K562 (cell line): ENCODE results near the genes PRDM13, MCHR2 and ASCC3.

DNA sequence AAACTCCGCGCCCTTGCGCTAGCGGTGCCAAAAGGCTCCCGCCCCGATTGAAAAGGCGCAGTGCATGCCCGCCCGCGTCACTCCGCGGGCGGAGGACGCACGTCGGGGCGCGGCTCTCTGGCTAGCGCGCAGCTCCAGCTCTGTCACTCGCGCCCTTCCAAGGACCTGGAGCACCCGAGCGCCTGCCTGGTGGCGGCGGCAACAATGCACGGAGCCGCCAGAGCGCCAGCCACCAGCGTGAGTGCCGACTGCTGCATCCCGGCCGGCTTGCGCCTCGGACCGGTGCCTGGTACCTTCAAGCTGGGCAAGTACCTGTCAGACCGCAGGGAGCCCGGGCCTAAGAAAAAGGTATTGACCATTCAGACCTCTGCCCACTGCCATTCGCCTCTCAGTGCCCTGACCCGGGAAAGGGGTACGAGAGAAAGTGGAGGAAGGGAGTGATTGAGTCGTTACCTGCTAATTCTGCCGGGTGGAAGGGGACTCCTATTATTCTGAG is at the start of gene PRDM13:
Gene PRDM13 (plus strand): TSS at position 3 of the 496 bp plus-strand sequence.
- RAMPAGE, long total RNA = no peak
- RRBS = 54% methylated on average over 5 of the region's 43 CpGs
PRO-cap:
- standard = no peak
- CoPRO, capped RNA only, 2 experiments = no peak in any of the 2 experiments
- CoPRO, capped and uncapped RNA, 2 experiments = no peak in any of the 2 experiments
- CoPRO, uncapped RNA only, 2 experiments = no peak in any of the 2 experiments
CAGE:
- cytosol, long polyA plus RNA = no peak
- long polyA plus RNA = no peak
- nucleolus, long total RNA = no peak
- nucleus, long polyA plus RNA = no peak

DNA sequence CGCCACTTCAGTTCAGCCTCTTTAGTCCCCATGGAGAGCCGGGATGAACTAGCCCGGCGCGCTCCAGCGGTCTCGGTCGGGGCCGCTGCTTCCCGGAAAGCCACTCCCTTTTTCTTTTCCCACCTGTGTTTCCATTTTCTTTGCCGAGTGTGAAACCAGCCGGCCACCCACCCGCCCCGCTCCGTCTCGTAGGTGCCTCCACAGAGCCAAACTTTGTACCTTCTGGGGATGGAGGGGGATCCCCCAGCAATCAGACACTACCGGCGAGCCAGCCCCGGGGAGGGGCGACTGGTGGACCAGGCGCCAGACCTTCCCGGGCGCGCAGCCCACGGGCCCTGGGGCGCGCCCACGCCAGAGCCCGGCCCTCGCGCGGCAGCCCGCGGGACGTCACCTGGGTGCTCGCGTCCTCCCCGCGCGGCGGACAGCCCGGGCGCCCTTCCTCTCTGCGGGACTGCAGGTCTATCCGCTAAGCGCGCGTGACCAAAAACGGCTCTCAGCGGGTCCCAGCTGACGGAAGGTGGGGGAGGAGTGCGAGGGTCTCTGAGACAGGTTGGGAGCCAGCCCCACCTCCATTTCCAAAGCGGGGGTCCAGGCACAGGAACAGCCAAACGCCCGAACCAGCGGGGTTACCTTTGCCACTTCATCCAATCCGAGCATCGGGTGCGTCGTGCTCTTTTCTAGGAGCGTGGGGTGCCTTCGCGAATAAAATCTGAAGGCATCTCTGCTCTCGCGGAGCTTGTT is at the start of gene MCHR2:
Gene MCHR2 (minus strand): TSS at position 679 of the 741 bp plus-strand sequence.
- RAMPAGE, long total RNA = no peak
- RRBS = 6% methylated on average over 31 of the region's 65 CpGs
PRO-cap:
- standard = no peak
- CoPRO, capped RNA only, 2 experiments = no peak in any of the 2 experiments
- CoPRO, capped and uncapped RNA, 2 experiments = no peak in any of the 2 experiments
- CoPRO, uncapped RNA only, 2 experiments = no peak in any of the 2 experiments
CAGE:
- cytosol, long polyA plus RNA = no peak
- long polyA plus RNA = no peak
- nucleolus, long total RNA = no peak
- nucleus, long polyA plus RNA = no peak

- RAMPAGE, long total RNA = no peak
PRO-cap:
- standard = no peak
- CoPRO, capped RNA only, 2 experiments = no peak in any of the 2 experiments
- CoPRO, capped and uncapped RNA, 2 experiments = no peak in any of the 2 experiments
- CoPRO, uncapped RNA only, 2 experiments = no peak in any of the 2 experiments
CAGE:
- cytosol, long polyA plus RNA = no peak
- long polyA plus RNA = no peak
- nucleolus, long total RNA = no peak
- nucleus, long polyA plus RNA = no peak
Measured at GRCh38 chr6:100182044-100182483, 188.0 kb upstream of the MCHR2 start.

DNA sequence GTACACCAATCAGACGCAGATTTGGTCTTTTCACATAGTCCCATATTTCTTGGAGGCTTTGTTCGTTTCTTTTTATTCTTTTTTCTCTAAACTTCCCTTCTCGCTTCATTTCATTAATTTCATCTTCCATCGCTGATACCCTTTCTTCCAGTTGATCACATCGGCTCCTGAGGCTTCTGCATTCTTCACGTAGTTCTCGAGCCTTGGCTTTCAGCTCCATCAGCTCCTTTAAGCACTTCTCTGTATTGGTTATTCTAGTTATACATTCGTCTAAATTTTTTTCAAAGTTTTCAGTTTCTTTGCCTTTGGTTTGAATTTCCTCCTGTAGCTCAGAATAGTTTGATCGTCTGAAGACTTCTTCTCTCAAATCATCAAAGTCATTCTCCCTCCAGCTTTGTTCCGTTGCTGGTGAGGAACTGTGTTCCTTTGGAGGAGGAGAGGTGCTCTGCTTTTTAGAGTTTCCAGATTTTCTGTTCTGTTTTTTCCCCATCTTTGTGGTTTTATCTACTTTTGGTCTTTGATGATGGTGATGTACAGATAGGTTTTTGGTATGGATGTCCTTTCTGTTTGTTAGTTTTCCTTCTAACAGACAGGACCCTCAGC is 120.6 kb upstream of the SIM1 start:
- RAMPAGE, long total RNA = no peak
- RRBS = no CpG with 5 or more reads among the region's 10 CpGs
PRO-cap:
- standard = no peak
- CoPRO, capped RNA only, 2 experiments = no peak in any of the 2 experiments
- CoPRO, capped and uncapped RNA, 2 experiments = no peak in any of the 2 experiments
- CoPRO, uncapped RNA only, 2 experiments = no peak in any of the 2 experiments
CAGE:
- cytosol, long polyA plus RNA = no peak
- long polyA plus RNA = no peak
- nucleolus, long total RNA = no peak
- nucleus, long polyA plus RNA = no peak

DNA sequence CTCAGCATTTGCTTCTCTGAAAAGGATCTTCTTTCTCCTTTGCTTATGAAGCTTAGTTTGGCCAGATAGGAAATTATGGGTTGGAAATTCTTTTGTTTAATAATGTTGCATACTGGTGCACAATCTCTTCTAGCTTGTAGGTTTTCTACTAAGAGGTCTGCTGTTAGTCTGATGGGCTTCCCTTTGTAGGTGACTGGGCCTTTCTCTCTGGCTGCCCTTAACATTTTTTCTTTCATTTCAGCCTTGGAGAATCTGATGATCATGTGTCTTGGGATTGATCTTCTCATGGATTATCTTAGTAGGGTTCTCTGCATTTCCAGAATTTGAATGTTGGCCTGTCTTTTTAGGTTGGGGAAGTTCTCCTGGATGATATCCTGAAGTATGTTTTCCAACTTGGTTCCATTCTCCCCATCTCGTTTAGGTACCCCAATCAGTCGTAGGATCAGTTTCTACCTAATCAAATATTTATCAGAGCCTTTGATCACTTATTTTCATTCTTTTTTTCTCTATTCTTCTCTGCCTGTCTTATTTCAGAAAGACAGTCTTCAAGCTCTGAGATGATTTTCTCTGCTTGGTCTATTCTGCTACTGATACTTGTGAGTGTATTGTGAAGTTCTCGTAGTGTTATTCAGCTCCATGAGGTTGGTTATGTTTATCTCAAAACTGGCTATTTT is 139.9 kb downstream of the ASCC3 start:
- RAMPAGE, long total RNA = no peak
- RRBS = no CpG with 5 or more reads among the region's 3 CpGs
PRO-cap:
- standard = no peak
- CoPRO, capped RNA only, 2 experiments = no peak in any of the 2 experiments
- CoPRO, capped and uncapped RNA, 2 experiments = no peak in any of the 2 experiments
- CoPRO, uncapped RNA only, 2 experiments = no peak in any of the 2 experiments
CAGE:
- cytosol, long polyA plus RNA = no peak
- long polyA plus RNA = no peak
- nucleolus, long total RNA = no peak
- nucleus, long polyA plus RNA = no peak

DNA sequence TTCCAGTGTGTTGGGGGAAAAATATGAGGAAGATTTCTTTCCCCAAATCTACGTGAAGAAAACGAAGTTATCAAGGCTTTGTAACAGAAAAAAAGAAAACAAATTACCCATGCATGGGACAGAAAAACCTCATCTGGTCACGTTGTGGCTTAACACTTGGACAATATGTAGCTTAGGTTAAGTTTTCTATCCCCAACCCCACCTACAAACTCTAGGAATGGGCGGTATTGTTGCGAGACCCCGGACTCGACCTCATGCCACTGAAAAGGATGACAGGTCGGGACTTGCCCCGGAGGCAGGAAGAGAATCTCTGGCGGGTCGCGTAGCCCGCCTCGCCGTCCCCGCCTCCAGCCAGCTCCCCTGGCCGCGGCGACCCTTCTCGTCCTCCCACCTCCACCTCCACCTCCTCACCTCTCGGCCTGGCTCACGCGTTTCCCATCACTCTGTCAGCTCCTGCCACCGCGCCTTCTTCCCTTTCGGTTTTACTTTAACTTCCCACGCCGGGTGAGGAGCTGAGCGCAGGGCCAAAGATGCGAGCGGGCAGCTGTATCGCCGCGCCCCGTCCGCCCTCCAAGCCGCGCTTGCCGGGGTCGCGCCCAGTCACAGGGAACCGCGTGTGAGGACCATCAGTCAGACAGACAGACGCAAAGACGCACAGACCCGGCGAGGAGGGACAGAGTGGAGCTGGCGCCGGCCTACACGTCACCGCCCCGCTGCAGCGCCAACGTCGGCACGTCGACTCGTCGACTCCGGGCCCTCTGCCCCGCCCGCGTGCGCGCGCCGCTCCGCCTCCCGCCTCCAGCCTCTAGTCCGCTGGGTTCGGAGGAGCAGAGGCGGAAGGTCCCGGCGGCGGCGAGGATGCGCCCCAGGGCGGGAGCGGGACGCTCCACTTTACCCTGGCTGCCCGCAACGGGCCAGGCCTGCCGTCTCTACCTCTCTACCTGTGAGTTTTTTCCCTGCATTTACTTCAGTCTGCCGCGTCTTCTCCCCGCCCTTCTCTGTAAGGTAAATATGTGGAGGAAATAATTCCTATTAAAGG is at the start of gene ASCC3:
Gene ASCC3 (minus strand): TSS at position 680 of the 1,039 bp plus-strand sequence.
- RAMPAGE, long total RNA = start-site peak on the minus strand centred at position 652 of the sequence, 69 bp wide, 755 and 233 reads in 2 replicates
- RRBS = 2% methylated on average over 40 of the region's 86 CpGs
PRO-cap:
- standard = bidirectional peak, plus-strand start at position 301 of the sequence, minus-strand start at position 259 of the sequence; bidirectional peak, plus-strand start at position 830 of the sequence, minus-strand start at position 680 of the sequence
- CoPRO, capped RNA only, 2 experiments = peak in 2 of 2 experiments; most common plus-strand start position 808 of the sequence (in 2); most common minus-strand start position 715 of the sequence (in 2)
- CoPRO, capped and uncapped RNA, 2 experiments = peak in 2 of 2 experiments; most common plus-strand start position 808 of the sequence (in 2); most common minus-strand start position 680 of the sequence (in 2)
- CoPRO, uncapped RNA only, 2 experiments = no peak in any of the 2 experiments
CAGE:
- cytosol, long polyA plus RNA = start-site peak on the minus strand centred at position 665 of the sequence, 74 bp wide, 218 and 159 reads in 2 replicates
- long polyA plus RNA = start-site peak on the minus strand centred at position 456 of the sequence, 94 bp wide, 21 and 22 reads in 2 replicates; start-site peak on the minus strand centred at position 647 of the sequence, 38 bp wide, 102 and 151 reads in 2 replicates
- nucleolus, long total RNA = no peak
- nucleus, long polyA plus RNA = start-site peak on the minus strand centred at position 675 of the sequence, 82 bp wide, 72 and 302 reads in 2 replicates

DNA sequence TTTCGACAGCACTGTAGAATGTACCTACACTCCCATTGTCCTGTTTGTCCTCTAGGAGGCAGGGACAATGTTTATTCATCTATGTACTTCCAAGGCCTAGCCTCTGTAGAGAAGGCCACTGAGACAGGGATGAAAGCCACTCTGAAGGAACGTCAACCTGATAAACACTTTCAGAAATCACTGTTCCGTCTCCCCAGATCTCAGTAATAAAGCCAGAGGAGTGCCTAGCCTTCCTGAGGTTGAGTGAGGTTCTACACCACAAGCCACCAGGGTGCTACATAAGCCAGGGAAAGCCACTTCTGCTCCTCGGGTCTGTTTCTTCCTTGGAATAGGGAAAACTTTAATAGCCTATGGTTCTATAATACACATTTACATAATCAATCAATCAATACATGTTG is 1.9 kb downstream of the BVES start:
- RAMPAGE, long total RNA = no peak
- RRBS = no CpG with 5 or more reads among the region's 4 CpGs
PRO-cap:
- standard = no peak
- CoPRO, capped RNA only, 2 experiments = no peak in any of the 2 experiments
- CoPRO, capped and uncapped RNA, 2 experiments = no peak in any of the 2 experiments
- CoPRO, uncapped RNA only, 2 experiments = no peak in any of the 2 experiments
CAGE:
- cytosol, long polyA plus RNA = no peak
- long polyA plus RNA = no peak
- nucleolus, long total RNA = no peak
- nucleus, long polyA plus RNA = no peak

- RAMPAGE, long total RNA = no peak
- RRBS = no CpG with 5 or more reads among the region's 4 CpGs
PRO-cap:
- standard = no peak
- CoPRO, capped RNA only, 2 experiments = no peak in any of the 2 experiments
- CoPRO, capped and uncapped RNA, 2 experiments = no peak in any of the 2 experiments
- CoPRO, uncapped RNA only, 2 experiments = no peak in any of the 2 experiments
CAGE:
- cytosol, long polyA plus RNA = no peak
- long polyA plus RNA = no peak
- nucleolus, long total RNA = no peak
- nucleus, long polyA plus RNA = no peak
Measured at GRCh38 chr6:105869873-105870324, 216.2 kb upstream of the PRDM1 start.

DNA sequence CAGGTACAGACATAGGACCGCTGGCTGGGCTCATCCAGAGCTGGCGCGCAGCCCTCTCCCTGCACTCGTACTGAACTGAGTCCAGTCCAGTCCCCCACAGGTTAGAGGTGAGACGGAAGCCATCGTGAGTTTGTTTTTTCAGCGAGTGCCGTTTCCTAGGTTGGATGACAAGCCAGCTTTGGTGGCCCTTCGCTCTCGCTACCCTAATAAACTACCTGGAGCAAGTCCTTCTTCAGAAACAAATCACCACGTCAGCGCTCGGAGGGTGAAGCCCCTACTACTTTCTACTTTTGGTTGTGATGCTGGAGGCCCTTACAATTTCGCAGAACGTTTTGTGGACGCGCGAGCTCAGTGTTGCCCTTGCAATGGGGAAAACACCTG is 94.2 kb upstream of the PRDM1 start:
- RAMPAGE, long total RNA = no peak
- RRBS = no CpG with 5 or more reads among the region's 18 CpGs
PRO-cap:
- standard = no peak
- CoPRO, capped RNA only, 2 experiments = no peak in any of the 2 experiments
- CoPRO, capped and uncapped RNA, 2 experiments = no peak in any of the 2 experiments
- CoPRO, uncapped RNA only, 2 experiments = no peak in any of the 2 experiments
CAGE:
- cytosol, long polyA plus RNA = no peak
- long polyA plus RNA = no peak
- nucleolus, long total RNA = no peak
- nucleus, long polyA plus RNA = no peak

GRCh38 chr6:105994013-105994921 is 91.9 kb upstream of the PRDM1 start:
- RAMPAGE, long total RNA = no peak
- RRBS = 92% methylated on average over 6 of the region's 78 CpGs
PRO-cap:
- standard = no peak
- CoPRO, capped RNA only, 2 experiments = no peak in any of the 2 experiments
- CoPRO, capped and uncapped RNA, 2 experiments = no peak in any of the 2 experiments
- CoPRO, uncapped RNA only, 2 experiments = no peak in any of the 2 experiments
CAGE:
- cytosol, long polyA plus RNA = no peak
- long polyA plus RNA = no peak
- nucleolus, long total RNA = no peak
- nucleus, long polyA plus RNA = no peak

DNA sequence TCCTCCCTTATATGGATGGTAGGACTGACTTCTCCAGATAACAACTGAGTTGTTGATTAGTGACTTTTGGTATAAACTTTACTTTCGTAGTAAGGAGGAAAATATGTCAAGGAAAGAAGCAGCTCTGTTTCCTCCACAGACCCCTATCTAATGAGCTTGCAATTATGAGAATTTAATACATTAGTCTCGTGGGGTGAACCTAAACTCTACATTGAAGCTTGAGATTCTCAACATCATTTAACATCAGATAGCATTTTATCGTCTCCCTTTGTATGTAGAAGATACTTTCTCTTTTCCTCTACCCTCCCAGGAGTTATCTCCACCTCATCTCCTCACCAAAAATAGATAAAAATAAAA is 79.9 kb upstream of the PRDM1 start:
- RAMPAGE, long total RNA = no peak
- RRBS = no CpG with 5 or more reads among the region's 3 CpGs
PRO-cap:
- standard = no peak
- CoPRO, capped RNA only, 2 experiments = no peak in any of the 2 experiments
- CoPRO, capped and uncapped RNA, 2 experiments = no peak in any of the 2 experiments
- CoPRO, uncapped RNA only, 2 experiments = no peak in any of the 2 experiments
CAGE:
- cytosol, long polyA plus RNA = no peak
- long polyA plus RNA = no peak
- nucleolus, long total RNA = no peak
- nucleus, long polyA plus RNA = no peak

- RAMPAGE, long total RNA = no peak
- RRBS = no CpG with 5 or more reads among the region's 1 CpG
PRO-cap:
- standard = no peak
- CoPRO, capped RNA only, 2 experiments = no peak in any of the 2 experiments
- CoPRO, capped and uncapped RNA, 2 experiments = no peak in any of the 2 experiments
- CoPRO, uncapped RNA only, 2 experiments = no peak in any of the 2 experiments
CAGE:
- cytosol, long polyA plus RNA = no peak
- long polyA plus RNA = no peak
- nucleolus, long total RNA = no peak
- nucleus, long polyA plus RNA = no peak
Measured at GRCh38 chr6:106244501-106244953, 81.0 kb downstream of the ATG5 start.

GRCh38 chr6:106544531-106545017 is 84.7 kb downstream of the RTN4IP1 start:
- RAMPAGE, long total RNA = no peak
- RRBS = no CpG with 5 or more reads among the region's 4 CpGs
PRO-cap:
- standard = no peak
- CoPRO, capped RNA only, 2 experiments = no peak in any of the 2 experiments
- CoPRO, capped and uncapped RNA, 2 experiments = no peak in any of the 2 experiments
- CoPRO, uncapped RNA only, 2 experiments = no peak in any of the 2 experiments
CAGE:
- cytosol, long polyA plus RNA = no peak
- long polyA plus RNA = no peak
- nucleolus, long total RNA = no peak
- nucleus, long polyA plus RNA = no peak

GRCh38 chr6:106702023-106702432 is 72.7 kb downstream of the QRSL1 start:
- RAMPAGE, long total RNA = no peak
- RRBS = no CpG with 5 or more reads among the region's 4 CpGs
PRO-cap:
- standard = no peak
- CoPRO, capped RNA only, 2 experiments = no peak in any of the 2 experiments
- CoPRO, capped and uncapped RNA, 2 experiments = no peak in any of the 2 experiments
- CoPRO, uncapped RNA only, 2 experiments = no peak in any of the 2 experiments
CAGE:
- cytosol, long polyA plus RNA = no peak
- long polyA plus RNA = no peak
- nucleolus, long total RNA = no peak
- nucleus, long polyA plus RNA = no peak

DNA sequence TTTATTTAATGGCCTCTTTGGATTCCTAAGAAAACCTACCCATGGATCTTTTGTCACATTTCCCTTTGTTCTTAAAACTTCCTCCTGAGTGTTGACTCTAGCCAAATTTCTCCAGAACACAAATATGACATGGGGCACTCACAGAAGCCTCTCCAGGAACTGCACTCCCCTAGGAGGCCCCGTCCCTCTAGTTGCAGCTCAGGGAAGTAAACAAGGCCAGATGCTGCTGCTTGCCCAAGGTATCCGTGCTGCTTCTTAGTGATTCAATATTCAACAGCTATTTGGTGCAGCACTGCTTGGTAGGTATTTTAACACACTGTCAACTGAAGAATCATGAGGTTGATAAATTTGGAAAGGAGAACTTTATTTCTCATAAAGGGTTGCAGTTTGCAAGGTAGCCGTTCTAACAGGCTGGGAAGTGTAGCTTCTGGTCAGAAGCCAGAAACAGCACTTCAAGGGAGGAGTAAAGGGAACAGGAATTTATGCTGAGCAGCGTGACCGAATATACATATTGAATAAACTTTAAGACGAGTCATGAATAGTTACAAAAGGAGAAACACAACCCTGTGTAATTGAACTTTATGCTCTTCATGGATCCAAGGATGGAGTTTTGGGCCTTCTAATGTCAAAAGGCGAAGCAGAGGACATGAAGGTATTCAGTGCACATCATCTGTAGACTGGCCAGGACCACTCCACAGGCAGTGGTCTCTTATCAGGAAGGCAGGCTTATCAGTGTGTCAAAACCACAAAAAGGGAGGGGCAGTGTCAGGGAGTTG is 63.3 kb downstream of the CD24 start:
- RAMPAGE, long total RNA = no peak
- RRBS = no CpG with 5 or more reads among the region's 7 CpGs
PRO-cap:
- standard = no peak
- CoPRO, capped RNA only, 2 experiments = no peak in any of the 2 experiments
- CoPRO, capped and uncapped RNA, 2 experiments = no peak in any of the 2 experiments
- CoPRO, uncapped RNA only, 2 experiments = no peak in any of the 2 experiments
CAGE:
- cytosol, long polyA plus RNA = no peak
- long polyA plus RNA = no peak
- nucleolus, long total RNA = no peak
- nucleus, long polyA plus RNA = no peak

DNA sequence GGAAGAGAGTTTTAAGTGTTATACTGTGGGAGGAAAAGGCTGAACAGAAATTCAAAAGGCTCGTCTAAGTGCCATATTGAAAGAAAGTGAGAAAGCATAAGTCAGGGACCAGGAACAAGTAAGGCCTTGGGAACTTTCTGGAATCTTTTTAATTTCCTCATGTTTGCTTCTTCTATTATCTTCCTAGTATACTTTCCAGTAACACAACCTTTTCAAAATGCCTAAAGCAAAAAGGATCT is 61.6 kb downstream of the CD24 start:
- RAMPAGE, long total RNA = no peak
- RRBS = no CpG with 5 or more reads among the region's 1 CpG
PRO-cap:
- standard = no peak
- CoPRO, capped RNA only, 2 experiments = no peak in any of the 2 experiments
- CoPRO, capped and uncapped RNA, 2 experiments = no peak in any of the 2 experiments
- CoPRO, uncapped RNA only, 2 experiments = no peak in any of the 2 experiments
CAGE:
- cytosol, long polyA plus RNA = no peak
- long polyA plus RNA = no peak
- nucleolus, long total RNA = no peak
- nucleus, long polyA plus RNA = no peak

DNA sequence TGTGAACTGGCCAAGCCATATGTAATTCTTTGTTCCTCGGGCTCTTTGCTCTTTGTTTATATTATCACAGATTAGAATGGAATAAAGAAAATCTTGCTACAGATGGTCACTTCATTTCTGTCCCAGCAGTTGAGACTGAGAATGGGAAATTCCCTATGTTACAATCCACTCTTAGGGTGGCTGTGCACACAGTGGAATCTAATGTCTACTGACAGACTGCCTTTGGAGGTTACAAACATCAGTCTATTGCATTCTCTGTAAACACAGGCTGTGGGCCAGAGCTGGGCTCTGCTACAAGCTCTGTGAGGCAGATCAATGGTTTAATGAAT is 50.4 kb downstream of the SOBP start:
- RAMPAGE, long total RNA = no peak
- RRBS = no CpG with 5 or more reads among the region's 1 CpG
PRO-cap:
- standard = no peak
- CoPRO, capped RNA only, 2 experiments = no peak in any of the 2 experiments
- CoPRO, capped and uncapped RNA, 2 experiments = no peak in any of the 2 experiments
- CoPRO, uncapped RNA only, 2 experiments = no peak in any of the 2 experiments
CAGE:
- cytosol, long polyA plus RNA = no peak
- long polyA plus RNA = no peak
- nucleolus, long total RNA = no peak
- nucleus, long polyA plus RNA = no peak

DNA sequence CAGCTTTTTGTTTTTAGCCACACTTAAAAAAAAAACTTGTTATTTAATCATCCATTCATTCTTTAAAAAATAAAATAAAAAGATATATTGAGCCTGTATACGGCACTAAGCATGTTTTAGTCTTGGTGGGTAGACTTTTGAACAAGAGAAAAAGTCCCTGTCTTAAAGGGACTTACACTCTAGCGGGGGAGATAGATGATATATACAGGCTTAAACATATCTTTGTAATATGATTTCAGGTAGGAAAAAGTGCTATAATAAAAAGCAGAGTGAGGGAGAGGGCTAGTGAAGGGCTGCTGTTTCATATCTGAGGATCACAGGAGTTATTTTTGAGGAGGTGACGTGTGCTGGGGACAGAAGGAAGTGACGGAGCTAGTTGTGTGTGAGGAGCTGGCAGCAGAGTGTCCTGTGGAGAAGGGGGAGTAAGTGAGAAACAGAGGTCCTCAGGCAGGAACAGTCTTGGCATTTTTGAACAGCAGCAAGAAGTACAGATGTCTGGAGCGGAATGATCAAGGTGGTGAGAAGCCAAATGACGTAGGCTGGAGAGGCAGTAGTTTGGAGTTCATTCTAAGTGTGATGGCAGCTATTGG is 52.1 kb downstream of the SOBP start:
- RAMPAGE, long total RNA = no peak
- RRBS = no CpG with 5 or more reads among the region's 6 CpGs
PRO-cap:
- standard = unidirectional peak, plus-strand start at position 375 of the sequence; unidirectional peak, plus-strand start at position 396 of the sequence
- CoPRO, capped RNA only, 2 experiments = no peak in any of the 2 experiments
- CoPRO, capped and uncapped RNA, 2 experiments = no peak in any of the 2 experiments
- CoPRO, uncapped RNA only, 2 experiments = no peak in any of the 2 experiments
CAGE:
- cytosol, long polyA plus RNA = no peak
- long polyA plus RNA = no peak
- nucleolus, long total RNA = no peak
- nucleus, long polyA plus RNA = no peak

GRCh38 chr6:107658932-107659625 is 165.0 kb downstream of the SCML4 start:
- RAMPAGE, long total RNA = no peak
- RRBS = no CpG with 5 or more reads among the region's 7 CpGs
PRO-cap:
- standard = no peak
- CoPRO, capped RNA only, 2 experiments = no peak in any of the 2 experiments
- CoPRO, capped and uncapped RNA, 2 experiments = no peak in any of the 2 experiments
- CoPRO, uncapped RNA only, 2 experiments = no peak in any of the 2 experiments
CAGE:
- cytosol, long polyA plus RNA = no peak
- long polyA plus RNA = no peak
- nucleolus, long total RNA = no peak
- nucleus, long polyA plus RNA = no peak